Sciatic nerve (tissue), 1 donor: ENCODE measurements around a stretch of chr9.

- PRO-cap: no peak
Measured at GRCh38 chr9:10679-11085, 18.6 kb downstream of the WASHC1 start.

GRCh38 chr9:178215-178476 is 710 bp downstream of the ZNG1A start:
- PRO-cap: no peak

DNA sequence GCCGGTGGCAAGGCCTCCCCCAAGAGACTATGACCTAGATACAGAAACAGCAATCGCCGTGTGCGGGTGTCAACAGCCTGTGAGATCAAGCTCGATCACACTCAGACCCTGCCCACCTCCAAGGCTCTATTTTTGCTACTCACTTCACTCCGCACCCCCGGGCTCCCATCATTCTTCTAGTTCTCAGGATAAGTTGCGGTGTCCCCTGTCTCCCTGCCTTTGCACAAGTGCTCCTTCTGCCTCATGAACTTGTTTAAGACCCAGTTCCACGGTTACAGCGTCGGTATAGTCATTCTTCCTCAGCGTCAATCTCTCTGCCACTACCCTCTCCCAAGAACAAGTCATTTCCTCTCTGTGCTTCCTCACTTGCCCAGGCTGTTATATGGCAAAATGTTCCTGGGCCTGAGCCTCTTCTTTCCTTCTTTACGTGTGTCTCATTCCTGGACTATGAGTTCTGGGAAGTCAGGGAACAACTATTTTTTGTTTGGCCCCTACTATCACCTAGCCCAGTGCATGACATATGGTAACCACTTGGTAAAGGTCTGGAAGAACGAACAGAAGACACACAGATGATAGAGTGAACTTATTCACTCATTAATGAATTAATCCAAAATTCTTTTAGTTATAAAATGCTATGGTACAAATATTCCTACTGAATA is 5.3 kb upstream of the DOCK8 start:
- PRO-cap: unidirectional peak, minus-strand start at position 229 of the sequence

DNA sequence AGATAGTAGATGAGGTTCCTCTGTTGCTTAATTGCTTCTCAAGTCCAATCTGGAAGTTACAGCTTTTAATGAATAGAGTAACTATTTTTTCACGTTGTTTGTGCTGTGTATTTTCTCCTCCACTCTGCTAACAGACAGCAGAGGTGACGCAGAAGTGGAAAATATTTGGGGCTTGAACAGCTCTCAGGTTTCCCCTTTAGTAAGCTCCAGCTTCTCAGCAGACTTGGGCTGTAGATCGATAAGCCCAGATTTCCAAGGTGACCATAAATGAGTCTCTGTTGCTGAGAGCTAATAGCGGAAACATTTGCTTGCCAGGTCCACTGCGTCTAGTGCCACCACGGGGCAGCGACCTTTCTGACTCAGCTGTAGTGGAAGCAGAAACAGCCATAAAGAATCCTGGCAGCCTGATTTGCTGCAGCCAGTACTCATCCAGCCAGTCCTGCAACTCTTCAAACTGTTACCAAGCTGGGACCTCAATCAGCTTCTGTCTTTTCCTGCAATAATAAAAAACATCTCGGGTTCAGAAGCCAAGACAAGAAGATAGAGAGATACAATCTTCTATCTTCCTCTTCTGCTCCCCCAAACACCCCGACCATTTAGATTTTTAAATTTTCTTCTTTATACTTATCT is 48.2 kb upstream of the KANK1 start:
- PRO-cap: no peak

GRCh38 chr9:463612-463858 is 41.0 kb upstream of the KANK1 start:
- PRO-cap: no peak

DNA sequence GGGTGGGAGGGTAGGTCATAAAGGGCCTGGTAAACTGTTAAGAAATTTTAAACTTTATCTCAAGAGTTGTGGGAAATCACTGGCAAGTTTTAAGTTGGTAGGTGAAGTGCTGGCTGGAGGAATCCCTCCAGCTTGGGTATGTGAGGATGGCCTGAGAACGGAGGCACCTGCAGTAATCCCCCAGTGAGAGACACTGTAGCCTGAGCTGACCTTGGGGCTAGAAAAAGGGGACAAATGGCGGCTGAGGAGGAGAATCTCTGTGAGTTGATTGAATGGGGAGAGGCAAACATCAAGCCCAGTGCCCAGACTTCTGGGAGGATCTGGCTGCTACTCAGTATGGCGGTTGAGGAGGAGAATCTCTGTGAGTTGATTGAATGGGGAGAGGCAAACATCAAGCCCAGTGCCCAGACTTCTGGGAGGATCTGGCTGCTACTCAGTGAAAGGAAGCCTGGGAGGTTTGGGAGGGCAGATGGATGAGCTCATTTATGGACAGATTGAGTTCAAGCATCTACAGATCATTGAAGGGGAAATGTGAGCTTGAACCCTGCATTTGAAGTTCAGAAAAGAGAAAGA is 40.4 kb downstream of the KANK1 start:
- PRO-cap: no peak

- PRO-cap: no peak
Measured at GRCh38 chr9:593794-594336, 89.4 kb downstream of the KANK1 start.

DNA sequence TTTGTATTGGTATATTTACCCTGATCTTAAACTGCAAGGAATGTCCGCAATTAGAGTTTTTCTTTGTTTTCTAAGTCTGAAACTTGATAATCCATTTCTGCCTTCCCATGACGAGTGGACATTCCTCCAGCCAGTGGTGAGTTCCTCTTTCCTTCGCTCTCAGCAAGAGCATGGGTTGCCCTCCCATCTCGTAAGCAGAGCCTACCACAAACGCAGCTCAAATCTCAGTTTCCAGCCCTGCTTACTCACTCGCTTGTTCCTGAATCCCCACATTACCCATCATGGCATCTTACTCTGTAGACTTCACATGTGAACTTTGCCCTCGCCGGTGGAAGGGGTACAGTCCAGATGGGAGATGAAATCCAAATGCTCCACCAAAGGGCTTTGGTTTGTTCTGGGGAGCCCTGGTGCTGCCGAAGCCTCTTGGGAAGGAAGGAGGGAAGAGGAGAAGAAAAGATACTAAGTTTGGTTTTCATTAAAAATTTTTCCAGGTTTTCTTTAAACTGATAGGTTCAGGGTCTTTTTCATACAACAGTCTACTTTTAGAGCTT is 117.1 kb downstream of the KANK1 start:
- PRO-cap: no peak

GRCh38 chr9:628984-629641 is 124.6 kb downstream of the KANK1 start:
- PRO-cap: no peak

DNA sequence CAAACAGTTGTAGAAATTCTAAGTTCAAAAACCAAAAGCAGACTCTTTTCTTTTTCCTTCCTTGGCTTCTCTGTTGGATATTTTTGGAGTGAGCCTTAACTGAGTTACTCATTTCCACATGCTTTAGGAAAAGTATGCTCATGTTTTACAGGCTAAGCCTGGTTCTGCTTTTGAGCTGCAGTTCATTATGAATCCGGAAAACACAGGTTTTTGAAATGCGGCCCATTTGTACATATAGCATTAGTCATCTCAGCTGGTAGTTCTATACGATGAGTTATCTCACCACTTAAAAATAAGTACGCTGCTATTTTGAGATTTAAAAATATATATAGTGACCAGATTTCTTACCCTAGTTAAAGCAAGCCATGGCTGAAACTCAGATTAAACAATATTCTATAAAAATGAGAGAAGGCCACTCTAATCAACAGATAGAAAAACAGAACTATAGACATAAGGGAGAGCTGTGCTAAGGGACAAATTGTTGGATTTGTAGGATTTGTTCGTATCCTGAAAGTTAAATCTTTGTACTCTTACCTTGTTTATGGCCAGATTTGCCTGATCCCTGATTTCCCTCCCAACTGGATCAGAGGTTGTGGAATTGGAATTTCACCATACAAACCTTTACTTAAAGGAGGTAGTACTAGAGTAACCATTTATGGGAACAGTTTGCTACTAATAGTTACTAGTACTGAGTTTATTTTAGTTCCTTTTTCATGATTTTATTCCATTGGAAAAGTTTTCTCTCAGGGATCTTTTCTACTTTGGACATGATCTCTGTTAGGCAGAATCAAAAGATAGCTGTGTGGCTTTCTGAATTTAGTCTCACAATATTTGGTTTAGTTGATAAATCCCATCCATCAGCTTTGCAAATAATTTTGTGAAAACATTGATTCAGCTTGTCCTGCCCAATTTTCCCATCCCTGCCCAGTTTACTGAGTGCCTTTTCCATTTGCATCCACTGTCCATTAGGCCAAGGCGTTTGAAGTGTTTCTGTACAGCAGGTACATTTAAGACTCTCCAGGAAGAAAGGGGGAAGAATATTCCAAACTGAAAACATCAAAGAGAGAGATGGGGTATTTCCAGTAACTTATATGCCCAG is 156.2 kb upstream of the DMRT1 start:
- PRO-cap: no peak

DNA sequence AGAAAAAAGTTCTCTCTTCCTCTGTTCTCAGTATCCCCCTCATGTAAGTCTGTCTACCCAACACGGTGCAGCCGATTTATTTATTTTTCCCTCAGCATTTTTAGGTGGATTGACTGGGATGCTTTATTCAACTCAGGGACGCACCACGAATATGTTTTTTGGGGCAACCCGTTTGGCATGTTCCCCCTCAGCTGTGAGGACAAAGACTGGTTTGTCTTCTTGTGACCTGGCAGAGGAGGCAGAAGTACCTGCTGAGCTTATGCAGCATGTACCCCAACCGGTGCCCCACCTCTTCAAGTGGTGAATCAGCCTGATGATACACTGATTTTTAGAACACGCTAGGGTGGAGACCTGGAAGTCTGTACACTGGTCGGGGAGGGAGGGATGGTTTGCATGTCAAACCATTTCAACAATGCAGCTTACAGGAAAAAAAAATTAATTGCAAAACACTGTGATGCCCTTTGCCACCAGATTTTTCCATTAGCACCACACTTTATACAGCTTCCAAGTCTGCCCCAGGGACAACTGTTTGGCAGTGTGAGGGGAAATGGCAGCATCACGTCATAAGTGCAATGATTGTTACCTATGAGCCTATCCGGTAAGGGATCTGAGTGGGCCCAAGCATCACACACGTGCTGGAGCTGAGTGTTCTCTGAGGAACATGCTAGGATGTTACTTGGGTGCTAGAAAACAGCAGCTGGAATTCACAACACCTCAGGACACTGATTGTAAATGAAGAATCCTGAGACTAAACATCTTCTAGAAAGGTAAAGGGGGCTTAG is 155.2 kb upstream of the DMRT1 start:
- PRO-cap: bidirectional peak, plus-strand start at position 601 of the sequence, minus-strand start at position 299 of the sequence

GRCh38 chr9:698098-698725 is 143.3 kb upstream of the DMRT1 start:
- PRO-cap: no peak

DNA sequence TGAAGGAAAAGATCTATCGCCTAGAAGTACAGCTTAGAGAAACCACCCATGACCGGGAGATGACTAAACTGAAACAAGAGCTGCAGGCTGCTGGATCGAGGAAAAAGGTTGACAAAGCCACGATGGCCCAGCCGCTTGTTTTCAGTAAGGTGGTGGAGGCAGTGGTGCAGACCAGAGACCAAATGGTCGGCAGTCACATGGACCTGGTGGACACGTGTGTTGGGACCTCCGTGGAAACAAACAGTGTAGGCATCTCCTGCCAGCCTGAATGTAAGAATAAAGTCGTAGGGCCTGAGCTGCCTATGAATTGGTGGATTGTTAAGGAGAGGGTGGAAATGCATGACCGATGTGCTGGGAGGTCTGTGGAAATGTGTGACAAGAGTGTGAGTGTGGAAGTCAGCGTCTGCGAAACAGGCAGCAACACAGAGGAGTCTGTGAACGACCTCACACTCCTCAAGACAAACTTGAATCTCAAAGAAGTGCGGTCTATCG is 129.3 kb upstream of the DMRT1 start:
- PRO-cap: no peak

- PRO-cap: no peak
Measured at GRCh38 chr9:742135-742414, 99.4 kb upstream of the DMRT1 start.

DNA sequence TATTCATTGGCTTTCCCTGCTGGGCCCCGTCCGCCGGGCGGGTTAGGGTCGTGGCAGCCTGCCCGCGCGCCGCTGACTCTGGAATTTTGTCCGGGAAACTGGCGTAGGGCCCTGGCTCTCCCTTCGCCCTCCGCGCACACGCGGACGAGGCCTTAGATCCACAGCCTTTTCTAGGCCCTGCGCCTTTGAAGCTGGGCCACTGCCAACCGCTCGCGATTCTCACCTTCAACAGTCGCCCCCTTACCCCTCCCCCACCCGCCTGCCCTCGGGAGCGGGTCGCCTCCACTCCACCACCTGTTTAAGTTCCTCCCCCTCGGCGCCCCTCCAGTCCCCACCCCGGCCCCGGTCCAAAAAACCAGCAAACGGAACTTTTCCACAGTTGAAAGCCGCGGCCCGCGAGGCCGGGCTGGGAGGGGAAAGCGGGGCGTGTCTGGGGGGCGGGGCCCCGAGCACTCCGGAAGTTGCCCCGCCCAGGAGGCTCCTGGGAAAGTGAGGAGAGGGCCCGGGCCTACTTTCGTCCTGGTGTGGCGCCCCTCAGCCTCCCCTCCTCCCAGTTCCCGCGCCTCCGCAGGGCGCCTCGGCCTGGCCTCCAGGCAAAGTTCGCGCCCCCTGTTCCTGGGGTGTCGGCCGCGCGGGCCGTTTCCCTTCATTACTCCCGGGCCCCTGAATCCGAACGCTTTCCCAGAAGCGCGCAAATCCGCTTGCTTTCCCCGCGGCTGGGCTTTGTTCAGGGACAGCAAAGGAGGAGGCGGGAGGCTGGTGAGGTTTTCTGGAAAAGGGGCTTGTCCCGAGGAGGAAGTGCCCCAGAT is 4.6 kb upstream of the DMRT3 start:
- PRO-cap: no peak

DNA sequence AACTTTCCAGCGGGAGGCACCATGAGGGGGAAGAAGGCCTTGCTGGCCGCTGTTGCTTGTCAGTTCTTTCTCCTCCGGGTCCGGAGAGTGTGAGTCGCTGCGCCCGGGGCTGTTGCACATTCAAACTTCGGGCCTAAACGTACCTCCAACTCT is 2.7 kb downstream of the SMARCA2 start:
- PRO-cap: no peak

DNA sequence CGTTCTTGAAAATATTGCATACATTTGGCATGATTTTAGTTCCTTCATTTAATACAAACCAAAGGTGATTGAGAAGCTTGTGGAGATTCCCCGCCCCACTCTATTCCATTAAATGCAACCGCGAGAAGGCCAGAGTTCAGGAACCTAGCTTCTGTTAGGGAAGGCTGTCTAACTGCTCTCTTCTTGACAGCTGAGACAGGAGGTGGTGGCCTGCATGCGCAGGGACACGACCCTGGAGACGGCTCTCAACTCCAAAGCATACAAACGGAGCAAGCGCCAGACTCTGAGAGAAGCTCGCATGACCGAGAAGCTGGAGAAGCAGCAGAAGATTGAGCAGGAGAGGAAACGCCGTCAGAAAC is 41.3 kb downstream of the SMARCA2 start:
- PRO-cap: no peak

DNA sequence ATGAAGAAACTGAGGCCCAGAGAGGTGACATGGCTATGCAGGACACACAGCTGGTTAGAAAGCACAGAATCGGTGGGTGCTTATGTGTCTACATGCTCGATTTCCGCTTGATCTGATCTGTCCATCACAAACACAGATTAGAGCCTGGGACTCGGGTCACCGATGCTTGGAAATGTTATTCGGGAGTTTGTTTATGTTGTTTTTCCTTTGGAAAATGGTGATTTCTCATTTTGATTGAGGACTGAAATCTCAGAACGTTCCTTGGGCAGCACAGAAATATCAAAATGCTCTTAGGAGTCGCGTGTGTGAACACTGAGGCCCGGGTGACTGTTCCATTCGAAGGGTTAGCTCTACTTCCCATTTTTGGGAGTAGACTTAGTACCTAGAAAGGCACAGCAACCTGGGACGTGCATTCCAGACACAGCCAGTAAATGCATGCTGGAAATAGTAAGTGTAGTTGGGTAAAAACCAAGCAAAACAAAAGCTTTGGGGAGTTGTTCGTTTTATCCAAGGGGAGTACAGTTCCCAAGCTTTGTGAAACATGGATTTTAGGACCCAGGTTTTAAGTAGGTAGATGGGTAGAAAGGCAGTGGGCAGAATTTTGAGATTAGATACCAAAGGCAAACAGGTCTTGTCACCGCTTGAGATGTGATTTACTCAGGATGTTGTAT is 109.5 kb downstream of the SMARCA2 start:
- PRO-cap: no peak

DNA sequence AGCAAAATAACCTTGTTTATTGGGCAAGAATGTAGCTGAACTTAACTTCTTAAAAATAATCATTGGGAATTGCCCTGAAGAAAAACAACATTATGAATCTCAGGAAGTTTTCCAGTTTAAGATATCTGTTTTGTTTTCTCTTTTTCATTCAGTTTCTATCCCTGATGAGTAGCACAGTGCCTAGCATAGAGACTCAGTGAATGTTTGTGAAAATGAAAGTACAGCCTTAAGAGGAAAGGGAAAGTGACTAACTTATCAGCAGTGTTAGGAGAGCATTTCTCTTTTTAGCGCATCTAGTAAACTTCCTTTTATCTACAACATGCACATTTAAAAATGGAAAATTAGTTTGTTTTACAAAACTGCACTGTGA is 110.7 kb downstream of the SMARCA2 start:
- PRO-cap: no peak

- PRO-cap: no peak
Measured at GRCh38 chr9:2126212-2127040, 111.3 kb downstream of the SMARCA2 start.